Melanocyte of skin (primary cell): ENCODE data around the genes NEUROG1 and SLC25A48.

GRCh38 chr5:135397951-135398834 is 838 bp downstream of the MACROH2A1 start:
- CAGE, long polyA plus RNA, 2 experiments = no peak in any of the 2 experiments

GRCh38 chr5:135535849-135536344 is at the start of gene NEUROG1:
Gene NEUROG1, minus strand, starts transcription at chr5:135535964.
- CAGE, long polyA plus RNA, 2 experiments = no peak in any of the 2 experiments

- CAGE, long polyA plus RNA, 2 experiments = no peak in any of the 2 experiments
Measured at GRCh38 chr5:135834244-135834835, at the start of gene SLC25A48. Gene SLC25A48, plus strand, starts transcription at chr5:135834663.

DNA sequence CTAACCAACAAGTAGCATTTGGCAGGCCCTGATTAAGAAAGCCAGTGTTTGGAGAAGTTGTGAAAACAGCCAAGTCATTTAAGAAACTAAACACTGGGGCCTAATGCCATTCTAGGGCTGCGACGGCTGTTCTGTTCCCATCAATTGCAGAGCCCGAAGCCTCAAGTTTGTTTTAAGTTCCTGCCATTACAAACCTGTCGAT is 4.5 kb upstream of the TGFBI start:
- CAGE, long polyA plus RNA, 2 experiments = no peak in any of the 2 experiments

GRCh38 chr5:136036707-136038122 is 8.4 kb downstream of the TGFBI start:
- CAGE, long polyA plus RNA, 2 experiments = no peak in any of the 2 experiments

GRCh38 chr5:136106533-136106732 is 26.2 kb upstream of the SMAD5 start:
- CAGE, long polyA plus RNA, 2 experiments = no peak in any of the 2 experiments

DNA sequence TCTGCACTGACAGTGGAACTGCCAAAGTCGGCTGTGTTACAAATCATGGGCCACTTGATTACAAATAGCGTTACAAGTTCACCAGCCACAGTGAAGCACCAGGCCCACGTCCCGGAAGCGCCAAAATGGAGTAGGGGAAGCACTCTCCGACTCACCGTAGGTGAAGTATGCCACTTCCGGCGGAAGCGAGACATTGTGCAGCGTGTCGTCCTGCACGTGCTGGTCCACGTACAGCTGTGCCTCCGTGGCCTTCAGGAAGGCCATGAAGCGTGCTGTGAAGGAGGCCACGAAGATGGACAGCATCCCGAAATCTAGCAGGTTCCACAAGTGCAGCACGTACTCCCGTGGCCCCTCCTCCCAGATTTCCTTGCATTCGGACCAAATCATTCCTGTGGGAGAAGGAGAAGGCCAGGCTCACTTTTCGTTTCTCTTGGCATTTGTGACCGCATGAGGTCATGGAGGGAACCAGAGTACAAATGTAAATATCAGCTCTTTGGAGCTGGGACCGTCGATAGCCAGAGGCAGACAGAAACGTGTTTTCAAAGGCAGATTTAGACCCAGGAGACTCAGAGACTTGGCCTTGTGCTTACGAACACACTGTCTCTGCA is 58.6 kb upstream of the SMIM32 start:
- CAGE, long polyA plus RNA, 2 experiments = no peak in any of the 2 experiments

GRCh38 chr5:136663741-136664240 is 298.4 kb upstream of the TRPC7 start:
- CAGE, long polyA plus RNA, 2 experiments = no peak in any of the 2 experiments

DNA sequence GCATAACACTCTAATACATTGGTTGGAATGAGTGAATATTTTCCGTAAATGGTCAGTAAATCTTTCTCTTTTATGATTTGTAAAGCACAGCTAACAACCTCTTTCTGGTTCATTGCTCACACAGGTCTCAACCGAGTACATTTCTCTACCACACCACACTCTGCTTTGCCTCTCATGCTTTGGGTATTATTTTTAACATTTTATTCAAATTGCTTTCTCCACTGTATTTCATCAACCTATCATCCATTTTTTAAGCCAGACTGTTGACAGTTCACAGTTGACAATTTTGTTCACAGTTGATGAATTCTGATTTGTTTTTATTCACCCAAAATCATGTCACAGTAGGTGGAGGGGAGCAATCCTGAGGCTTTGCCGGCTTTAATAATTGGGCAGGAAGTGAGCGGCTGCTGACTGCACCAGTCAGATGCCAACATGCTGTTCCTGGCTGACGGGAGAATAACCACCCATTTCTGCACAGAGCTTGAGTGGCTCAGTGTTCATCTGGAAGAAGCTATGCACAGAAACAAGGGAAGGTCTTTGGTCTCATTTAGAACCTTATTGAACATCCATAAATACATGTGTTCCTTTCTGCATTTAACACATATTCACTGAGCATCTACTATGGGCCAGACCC is 426.5 kb downstream of the SPOCK1 start:
- CAGE, long polyA plus RNA, 2 experiments = no peak in any of the 2 experiments

- CAGE, long polyA plus RNA, 2 experiments = no peak in any of the 2 experiments
Measured at GRCh38 chr5:137870552-137871615, 3.2 kb downstream of the MYOT start.

DNA sequence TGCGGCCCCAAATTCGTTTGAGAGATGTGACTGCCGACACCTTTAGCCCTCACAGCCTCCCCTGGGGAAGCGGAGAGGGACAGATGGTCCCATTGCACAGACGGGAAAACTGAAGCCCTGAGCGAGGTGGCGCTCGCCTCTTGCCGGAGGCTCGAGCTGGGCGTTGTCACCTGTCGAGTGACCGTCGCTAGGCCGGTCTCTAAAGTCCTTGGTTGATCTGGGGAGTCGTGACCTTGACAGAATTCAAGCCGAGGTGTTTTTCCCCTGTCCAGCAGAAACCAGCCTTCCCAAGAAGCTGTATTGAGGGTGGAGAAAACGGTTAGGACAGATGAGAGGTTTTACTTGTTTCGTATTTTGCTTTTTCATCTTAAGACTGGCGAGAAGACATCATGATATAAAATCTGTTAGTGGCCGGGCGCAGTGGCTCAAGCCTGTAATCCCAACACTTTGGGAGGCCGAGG is 367 bp downstream of the PKD2L2 start:
- CAGE, long polyA plus RNA, 2 experiments = no peak in any of the 2 experiments

- CAGE, long polyA plus RNA, 2 experiments = no peak in any of the 2 experiments
Measured at GRCh38 chr5:137977163-137977971, 55.5 kb downstream of the FAM13B start.

DNA sequence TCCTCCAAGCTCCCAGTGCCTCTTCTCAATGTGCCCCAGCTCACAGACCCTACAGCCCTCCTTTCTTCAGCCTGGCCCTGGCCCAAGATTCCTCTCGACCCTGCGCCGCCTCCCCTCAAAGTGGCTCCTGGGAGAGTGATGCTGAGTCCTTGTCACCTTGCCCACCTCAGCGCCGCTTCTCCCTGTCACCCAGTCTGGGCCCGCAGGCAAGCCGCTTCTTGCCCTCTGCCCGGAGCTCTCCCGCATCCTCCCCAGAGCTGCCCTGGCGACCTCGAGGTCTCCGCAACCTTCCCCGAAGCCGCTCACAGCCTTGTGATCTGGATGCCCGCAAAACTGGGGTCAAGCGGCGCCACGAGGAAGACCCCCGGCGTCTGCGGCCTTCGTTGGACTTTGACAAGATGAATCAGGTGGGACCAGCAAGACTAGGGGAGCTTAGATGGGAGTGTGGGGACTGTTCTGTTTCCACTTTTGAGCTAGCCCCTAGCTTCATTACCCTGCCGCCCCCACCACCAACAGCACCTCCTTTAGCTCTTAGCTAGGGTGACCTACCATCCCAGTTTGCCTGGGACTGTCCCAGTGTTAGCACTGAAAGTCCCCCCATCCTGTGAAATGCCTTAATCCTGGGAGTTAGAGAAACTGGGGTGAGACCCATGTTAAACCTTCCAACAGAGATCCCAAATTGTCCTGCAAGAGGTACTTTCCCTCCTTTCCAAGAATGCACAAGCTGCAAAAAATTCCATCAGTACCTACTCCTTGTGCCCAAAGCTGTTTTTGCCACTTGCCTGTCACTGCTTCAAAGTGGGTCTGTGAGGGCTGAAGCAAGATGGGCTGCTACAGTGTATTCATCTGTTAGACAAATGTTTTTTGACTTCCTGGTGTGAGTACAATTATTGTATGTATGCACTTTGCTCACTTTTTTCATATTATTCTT is 7.0 kb upstream of the KDM3B start:
- CAGE, long polyA plus RNA, 2 experiments = no peak in any of the 2 experiments

DNA sequence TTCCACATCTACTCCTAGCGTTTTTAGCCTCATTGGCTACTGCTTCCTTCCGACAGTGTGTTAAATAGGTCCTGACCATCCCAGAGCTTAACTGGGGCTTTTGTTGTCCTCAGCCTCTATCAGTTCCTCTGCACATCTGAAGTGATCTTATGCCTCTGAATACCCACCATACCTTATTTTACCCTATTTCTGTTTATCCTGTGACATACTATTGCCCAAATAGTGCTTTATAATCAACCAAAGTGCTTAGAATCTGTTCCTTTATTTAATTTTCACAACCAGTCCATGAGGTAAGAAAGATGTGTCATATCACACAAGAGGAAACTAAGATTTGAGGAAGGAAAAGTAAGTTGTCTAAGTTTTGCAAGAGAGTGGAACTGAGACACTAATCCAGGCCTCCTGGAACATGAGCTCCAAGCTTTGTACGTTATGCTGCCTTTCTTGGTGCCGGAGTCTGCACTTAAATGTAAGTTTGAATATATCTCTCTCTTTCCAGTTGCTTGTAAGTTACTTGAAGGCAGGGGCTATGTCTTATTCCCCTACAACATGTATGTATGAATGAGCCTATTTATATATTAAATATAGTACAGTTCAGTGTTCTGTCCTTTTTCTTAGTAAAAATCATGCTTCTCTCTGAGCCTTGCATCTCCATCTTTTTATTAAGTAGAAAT is 17.2 kb downstream of the KDM3B start:
- CAGE, long polyA plus RNA, 2 experiments = no peak in any of the 2 experiments

DNA sequence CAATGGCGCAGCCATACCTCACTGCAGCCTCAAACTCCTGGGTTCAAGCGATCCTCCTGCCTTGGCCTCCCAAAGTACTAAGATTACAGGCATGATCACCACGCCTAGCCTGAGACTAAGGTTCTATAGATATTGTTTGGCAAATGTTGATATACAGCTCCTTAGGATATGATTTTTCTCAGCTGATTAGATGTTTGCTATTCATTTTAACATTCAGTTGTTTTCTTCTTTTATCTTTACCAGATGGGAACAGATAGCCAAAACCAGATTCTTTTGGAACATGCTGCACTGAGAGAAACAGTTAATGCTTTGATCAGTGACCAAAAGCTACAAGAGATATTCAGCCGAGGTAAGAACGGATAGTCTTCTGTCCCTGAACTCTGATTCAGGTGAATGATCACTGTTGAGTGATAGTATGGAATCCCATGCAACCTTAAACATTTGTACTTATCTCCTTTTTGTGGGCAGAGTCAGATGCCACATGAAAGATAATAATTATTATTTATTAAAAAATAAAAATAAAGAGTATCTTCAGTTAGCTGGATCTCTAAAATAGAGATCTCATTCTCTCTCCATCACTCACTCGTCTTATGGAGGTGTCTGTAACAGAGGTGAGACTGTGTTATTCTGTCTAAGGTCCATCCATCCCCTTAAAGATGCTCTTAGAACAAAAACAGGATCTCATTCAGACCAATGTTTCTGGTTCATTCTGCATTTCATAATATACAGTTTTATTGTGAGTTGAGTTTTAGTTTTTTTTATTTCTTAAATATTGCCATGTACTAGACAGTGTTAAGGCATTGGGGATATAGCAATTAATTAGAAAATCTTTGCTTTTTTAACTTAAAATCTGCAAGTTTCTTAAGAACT is 25.2 kb downstream of the KDM3B start:
- CAGE, long polyA plus RNA, 2 experiments = no peak in any of the 2 experiments

- CAGE, long polyA plus RNA, 2 experiments = no peak in any of the 2 experiments
Measured at GRCh38 chr5:138534106-138534667, 8.8 kb downstream of the ETF1 start.

- CAGE, long polyA plus RNA, 2 experiments = no peak in any of the 2 experiments
Measured at GRCh38 chr5:138536245-138536572, 6.8 kb downstream of the ETF1 start.

DNA sequence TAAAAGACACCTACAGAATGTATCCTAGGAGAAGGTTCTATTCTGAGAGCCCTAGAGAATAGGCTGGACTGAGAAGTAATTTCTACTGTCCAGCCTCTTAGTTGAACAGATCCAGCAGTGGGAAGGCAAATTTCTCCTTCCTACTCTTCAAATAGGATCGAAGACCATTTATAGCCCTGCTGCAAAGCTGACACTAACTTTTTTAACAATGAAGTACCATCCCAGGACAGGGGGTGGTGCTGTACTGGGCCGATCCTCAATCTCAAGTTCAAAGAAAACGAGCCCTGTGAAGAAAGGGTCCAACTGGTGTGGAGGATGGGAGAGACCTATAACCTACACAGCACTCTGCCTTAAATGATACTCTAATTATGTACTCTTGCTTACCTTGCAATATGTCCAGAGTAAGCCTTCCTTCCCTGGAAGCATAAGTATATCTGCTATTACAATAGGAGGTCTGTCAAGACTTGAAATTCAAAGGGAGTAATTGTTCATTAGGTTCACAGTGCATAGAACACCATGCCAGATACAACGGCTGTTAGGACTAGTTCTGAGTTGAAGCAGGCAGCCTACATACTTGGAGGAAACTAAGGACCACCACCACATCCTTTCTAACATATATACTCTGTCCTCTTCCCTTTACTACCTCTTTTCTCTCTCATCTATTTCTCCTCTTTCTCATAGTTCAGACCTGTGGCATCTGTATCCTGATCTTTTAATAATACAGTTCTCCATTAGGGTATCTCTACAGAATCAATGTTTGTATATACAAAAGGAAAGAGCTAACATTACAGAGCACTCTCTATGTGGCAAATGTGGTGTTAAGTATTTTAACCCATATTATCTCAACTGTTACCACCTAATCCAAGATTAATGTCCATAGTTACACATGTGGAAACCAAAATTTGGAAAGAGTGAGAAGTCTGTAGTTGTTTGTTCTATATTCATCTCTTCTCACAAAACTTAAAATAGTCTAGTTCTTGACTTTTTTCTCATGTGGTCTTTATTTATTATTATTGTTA is 6.2 kb downstream of the ETF1 start:
- CAGE, long polyA plus RNA, 2 experiments = no peak in any of the 2 experiments

DNA sequence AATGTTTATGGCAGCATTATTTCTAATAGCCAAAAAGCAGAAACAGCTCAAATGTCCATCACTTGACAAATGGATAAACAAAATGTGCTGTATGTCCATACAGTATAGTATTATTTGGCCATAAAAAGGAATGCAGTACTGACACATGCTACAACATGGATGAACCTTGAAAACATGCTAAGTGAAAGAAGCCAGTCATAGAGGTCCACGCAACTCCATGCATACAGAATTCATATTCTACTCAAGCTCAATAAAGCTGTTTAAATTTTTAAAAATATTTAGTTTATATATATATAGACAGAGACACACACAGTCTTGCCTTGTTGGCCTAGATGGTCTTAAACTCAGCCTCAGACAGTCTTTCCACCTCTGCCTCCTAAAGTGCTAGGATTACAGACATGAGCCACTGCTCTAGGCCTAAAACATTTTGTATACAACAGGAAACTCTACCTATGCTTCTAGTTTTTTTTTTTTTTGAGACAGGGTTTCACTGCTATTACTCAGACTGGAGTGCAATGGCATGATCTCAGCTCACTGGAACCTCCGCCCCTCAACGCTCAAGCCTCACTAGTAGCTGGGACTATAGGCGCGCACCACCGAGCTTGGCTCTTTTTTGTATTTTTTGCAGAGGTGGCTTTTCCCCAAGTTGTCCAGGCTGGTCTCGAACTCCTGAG is 5.6 kb downstream of the HSPA9 start:
- CAGE, long polyA plus RNA, 2 experiments = no peak in any of the 2 experiments

- CAGE, long polyA plus RNA, 2 experiments = no peak in any of the 2 experiments
Measured at GRCh38 chr5:138610476-138611253, 35.5 kb upstream of the HSPA9 start.